Glomerular endothelial cell (primary cell): ENCODE measurements around a stretch of chr11.

DNA sequence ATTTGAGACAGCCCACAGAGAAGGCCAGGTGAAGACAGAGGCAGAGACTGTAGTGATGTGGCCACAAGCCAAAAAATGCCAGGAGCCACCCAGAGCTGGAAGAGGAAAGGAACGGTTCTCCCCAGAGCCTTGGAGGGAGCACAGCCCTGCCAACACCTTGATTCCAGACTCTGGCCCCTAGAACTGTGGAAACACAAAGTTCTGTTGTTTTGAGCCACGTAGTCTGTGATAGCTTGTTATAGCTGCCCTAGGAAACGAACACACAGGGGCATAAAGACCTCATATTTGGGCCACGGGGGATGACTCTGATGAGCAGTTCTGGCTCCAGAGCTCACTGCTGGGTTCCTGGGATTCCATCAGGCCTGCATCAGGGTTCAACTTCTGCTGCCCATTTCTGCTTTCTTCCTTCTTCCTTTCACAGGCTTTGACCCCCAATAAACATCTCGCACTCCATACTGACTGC is 167.5 kb downstream of the BARX2 start:
- RAMPAGE, long total RNA = no peak

- RAMPAGE, long total RNA = no peak
Observed at GRCh38 chr11:129579769-129580146, 204.1 kb downstream of the BARX2 start.

GRCh38 chr11:129814191-129814800 is 1.4 kb upstream of the TMEM45B start:
- RAMPAGE, long total RNA = no peak

DNA sequence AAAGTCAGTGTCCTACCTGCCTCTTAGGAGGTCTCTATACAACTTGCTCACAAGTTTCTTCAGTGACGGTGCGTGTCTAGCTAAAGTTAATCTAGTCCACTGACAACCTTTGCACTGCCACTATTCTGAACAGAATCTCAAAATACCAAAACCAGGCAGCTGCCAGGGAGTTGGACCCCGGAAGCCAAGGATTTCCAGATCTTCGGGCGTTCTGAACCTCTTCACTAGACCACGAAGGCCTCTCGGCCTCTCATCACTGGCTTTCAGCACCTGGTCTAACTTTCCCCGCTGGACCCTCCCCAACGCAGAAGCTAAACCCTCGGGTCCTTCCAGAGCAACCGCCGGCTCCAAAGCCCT is 529 bp downstream of the NFRKB start:
- RAMPAGE, long total RNA = no peak

GRCh38 chr11:129999418-129999830 is 3.2 kb downstream of the PRDM10 start:
- RAMPAGE, long total RNA = no peak

DNA sequence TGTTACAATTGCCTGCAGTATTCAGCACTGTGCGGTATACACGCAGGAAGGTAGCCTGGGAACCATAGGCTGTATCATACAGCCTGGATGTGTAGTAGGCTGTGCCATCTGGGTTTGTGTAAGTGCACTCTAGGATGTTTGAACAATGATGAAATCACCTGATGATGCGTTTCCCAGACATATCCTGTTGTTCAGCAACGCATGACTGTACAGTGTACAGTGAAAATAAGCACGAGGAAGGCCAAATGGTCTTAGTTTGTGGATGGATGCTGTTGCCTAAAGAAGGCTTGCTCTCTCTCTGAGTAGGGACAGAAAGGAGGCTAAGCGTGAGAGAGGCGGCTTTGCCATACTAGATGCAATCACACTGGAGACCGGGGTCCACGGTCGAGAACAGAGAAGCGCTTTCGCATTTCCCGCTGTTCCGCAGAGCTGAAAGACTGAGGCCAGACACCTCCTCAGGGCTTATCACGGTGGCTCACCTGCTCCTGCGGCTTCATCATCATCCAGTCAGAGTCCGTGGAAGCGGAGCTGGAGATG is 27.6 kb upstream of the APLP2 start:
- RAMPAGE, long total RNA = no peak

- RAMPAGE, long total RNA = no peak
Observed at GRCh38 chr11:130072142-130072610, 2.5 kb downstream of the APLP2 start.

DNA sequence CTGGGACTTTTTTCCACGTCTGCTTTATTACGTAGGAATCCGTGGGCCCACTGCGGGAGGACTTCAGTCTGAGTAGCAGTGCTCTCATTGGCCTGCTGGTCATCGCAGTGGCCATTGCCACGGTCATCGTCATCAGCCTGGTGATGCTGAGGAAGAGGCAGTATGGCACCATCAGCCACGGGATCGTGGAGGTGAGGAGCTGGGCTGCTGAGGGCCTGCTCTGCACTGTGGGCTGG is 17.8 kb upstream of the ST14 start:
- RAMPAGE, long total RNA = no peak

- RAMPAGE, long total RNA = no peak
Observed at GRCh38 chr11:130209225-130209774, 49.7 kb downstream of the ST14 start.

GRCh38 chr11:130229153-130230042 is 69.8 kb downstream of the ST14 start:
- RAMPAGE, long total RNA = no peak

DNA sequence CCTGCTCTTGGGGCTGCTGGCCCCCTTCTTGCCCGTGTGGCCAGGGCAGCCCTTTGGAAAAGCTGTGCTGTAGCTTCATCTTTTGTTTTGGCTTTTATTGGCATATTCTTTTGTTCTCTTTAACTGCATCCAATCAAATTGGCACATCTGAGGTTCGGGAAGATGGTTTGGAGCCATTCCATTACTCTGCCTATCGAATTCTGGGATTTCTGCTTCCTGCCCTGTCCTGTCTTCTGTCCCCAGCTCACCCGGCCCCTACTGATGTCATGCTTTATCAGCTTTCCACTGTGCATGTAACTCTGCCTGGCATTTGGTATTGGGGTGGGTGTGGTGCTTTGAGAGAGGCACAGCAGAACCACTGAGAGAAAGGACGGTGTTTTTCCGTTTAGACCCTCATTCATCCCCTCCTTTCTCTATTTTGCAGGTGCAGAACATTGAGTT is 80.4 kb downstream of the ADAMTS15 start:
- RAMPAGE, long total RNA = no peak

GRCh38 chr11:130536040-130536332 is 87.5 kb downstream of the ADAMTS15 start:
- RAMPAGE, long total RNA = no peak

DNA sequence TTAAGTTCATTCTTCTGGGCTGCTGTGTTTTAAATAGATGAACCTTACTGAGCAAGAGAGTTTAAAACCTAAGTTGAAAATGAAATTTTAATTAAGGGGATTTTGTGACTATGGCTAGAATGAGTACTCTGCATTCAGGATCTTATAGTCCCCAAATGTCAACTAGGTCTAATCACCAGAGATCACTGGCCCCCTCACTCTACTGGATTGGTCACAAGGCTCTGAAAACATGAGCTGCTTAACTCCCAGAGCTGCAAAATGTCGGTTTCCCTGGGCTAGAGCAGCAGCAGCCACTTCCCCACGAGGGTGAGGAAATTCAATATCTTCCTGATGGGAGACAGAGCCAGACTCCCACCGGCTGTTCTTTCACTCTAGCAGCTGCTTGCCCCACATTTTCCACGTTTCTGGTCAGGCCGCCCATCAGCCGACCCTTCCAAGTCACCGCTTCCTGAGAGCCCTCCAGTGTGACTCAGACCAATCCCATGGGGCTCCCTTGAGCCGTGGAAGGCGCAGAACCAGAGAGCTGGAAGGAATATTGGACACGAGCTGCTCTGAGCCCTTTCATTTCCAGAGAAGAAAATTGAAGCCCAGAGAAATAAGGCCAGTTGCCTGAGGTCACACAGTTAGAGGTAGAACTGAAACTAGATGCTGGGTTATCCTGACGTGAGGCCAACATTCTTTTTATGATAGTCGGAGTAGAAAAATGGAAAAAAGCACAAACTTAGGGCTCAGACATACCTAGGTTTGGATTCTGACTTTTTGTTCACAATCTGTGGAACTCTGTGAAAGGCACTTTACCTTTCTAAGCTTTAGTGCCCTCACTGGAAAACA is 227.0 kb downstream of the ADAMTS15 start:
- RAMPAGE, long total RNA = no peak

DNA sequence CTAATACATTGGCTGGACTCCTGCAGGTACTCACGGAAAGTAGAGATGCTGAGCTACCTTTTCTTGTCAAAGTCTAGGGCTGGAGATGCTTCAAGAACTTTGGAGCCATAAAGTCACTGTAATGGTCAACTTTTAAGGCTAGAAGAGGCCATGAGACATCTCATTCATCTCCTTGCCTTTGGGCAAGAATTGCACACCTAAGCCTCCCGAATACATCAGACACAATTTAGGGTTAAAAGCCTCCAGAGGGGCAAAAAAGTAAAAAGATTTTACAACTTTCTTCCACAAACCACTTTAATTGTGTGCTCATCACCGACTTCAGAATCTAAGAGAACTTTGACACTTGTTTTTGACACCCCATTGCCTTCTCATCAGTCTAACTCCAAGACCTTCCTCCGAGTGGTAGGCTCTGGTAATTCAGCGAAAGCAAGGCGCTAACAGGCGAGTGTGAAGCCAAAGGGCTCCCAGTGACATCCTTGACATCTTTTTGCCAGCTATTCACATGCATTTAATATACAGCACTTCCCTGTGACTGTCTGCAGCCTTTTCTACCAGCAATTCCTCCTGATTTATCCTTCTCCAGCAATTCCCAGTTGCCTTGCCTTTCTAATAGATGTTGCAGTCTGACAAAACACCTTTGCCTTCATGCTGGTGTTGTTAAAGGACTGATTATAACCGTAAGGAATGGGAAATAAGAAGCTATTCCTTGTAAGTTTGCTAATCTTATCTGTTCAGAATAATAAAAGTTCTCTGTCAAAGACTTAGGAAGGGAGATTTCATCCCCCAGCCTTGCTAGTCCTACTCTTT is 39.4 kb downstream of the SNX19 start:
- RAMPAGE, long total RNA = no peak

GRCh38 chr11:132357676-132358309 is 987.4 kb downstream of the NTM start:
- RAMPAGE, long total RNA = no peak

- RAMPAGE, long total RNA = no peak
Observed at GRCh38 chr11:133070339-133070651, 462.0 kb downstream of the OPCML start.

DNA sequence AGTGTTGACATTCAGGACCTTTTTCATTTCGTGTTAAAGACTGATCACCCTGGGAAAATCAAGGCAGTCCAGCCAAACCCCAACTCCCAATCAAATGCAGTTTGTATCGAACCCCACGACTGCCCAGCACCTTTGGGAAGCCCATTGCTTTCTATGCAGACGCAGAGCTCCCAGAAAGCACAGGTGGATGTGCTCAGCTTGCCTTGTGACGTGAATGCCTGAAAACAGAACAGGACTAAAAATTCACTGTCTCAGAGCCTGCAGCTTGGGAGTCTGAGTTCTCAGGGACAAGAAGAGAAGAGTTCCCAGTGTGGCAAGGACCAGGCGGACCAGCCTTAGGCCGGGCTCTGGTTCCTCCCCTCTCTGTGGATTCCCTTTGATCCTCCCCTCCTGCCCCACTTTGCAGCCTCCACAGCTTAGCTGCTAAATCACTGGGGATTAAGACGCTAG is 30.1 kb upstream of the JAM3 start:
- RAMPAGE, long total RNA = no peak

DNA sequence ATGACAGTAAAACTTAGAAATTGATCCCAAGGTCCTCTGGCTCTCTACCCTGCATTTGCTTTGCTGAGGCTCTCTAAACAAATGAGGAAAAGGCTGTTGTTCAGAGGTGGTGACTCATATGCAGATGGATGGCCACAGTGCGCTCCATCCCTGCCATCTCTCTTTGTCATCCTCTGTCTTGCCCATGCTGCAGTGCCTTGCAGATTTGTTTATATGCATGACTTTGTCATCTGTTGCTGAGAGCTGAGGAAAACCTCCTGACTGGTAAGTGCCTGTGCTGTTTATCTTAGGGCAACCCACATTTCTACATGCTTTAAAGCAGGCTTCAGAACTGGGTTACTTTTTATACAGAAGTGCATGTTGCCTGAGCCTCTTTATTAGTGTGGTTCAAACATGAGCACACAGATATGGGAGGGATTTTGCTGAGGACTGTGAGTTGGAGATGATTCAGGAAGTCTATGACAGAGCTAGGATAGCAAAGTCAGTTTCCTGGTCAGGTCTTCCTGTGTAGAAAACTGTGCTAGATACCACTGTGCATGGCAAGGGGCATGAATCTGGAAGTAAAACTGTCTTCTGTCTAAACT is 57.4 kb downstream of the JAM3 start:
- RAMPAGE, long total RNA = no peak

GRCh38 chr11:134637744-134637994 is 225.6 kb upstream of the B3GAT1 start:
- RAMPAGE, long total RNA = no peak

- RAMPAGE, long total RNA = no peak
Observed at GRCh38 chr11:134950526-134951191, 538.6 kb upstream of the B3GAT1 start.